HTERT-HM (cell line): ENCODE results near the genes GOT2 and CDH8.

DNA sequence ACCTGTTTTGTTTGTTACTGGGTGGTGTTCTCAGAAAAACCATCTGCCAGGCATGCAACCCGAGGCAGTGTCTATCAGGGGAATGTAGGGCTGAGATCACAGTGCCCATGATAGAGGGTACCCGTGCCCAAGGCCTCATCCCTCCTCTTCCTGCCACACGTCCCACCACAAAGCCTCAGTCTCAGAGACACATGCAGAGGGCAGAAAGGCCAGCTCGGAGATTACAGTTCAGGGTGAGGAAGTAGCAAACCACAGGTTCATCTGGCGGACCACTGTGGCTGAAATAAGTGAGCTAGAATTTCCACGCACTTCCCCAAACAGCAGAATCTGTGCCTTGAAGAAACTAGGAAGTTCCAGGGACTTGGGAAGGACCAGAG, 33.8 kb downstream of the GINS3 start:
- RRBS, result no CpG with 5 or more reads among the region's 6 CpGs

DNA sequence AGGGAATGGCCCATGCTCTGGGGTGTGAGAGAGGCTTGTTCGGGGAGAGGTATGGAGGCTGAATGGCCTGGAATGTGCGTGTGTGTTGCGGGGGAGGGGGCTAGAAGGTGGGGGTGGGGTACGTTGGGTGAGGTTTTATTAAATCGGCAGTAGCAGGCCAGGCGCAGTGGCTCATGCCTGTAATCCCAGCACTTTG, 34.6 kb upstream of the NDRG4 start:
- RRBS, result no CpG with 5 or more reads among the region's 6 CpGs

GRCh38 chr16:58467674-58468208, 32.2 kb upstream of the NDRG4 start:
- RRBS, result no CpG with 5 or more reads among the region's 14 CpGs

DNA sequence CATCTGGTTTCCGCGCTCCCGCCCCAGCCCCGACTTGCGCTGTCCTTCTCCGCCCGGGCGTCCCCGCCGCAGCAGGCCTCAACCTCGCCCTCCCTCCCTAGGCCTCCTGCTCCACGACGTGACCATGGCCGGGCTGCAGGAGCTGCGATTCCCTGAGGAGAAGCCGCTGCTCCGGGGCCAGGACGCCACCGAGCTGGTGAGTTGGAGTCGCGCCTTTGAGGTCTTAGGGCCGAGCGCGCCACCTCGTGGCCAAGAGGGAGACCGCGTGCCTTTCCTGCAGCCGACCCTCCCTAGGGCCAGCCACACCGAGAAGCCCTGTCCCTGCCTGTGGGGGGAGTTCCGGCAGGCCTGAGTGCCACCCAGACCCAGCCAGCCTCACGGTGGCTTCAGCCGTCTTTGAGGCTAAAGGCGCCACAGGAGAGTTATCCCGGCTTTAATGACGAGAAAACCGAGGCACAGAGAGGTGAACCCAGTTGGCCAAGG, 12.2 kb upstream of the NDRG4 start:
- RRBS, result 3% methylated on average over 14 of the region's 36 CpGs

DNA sequence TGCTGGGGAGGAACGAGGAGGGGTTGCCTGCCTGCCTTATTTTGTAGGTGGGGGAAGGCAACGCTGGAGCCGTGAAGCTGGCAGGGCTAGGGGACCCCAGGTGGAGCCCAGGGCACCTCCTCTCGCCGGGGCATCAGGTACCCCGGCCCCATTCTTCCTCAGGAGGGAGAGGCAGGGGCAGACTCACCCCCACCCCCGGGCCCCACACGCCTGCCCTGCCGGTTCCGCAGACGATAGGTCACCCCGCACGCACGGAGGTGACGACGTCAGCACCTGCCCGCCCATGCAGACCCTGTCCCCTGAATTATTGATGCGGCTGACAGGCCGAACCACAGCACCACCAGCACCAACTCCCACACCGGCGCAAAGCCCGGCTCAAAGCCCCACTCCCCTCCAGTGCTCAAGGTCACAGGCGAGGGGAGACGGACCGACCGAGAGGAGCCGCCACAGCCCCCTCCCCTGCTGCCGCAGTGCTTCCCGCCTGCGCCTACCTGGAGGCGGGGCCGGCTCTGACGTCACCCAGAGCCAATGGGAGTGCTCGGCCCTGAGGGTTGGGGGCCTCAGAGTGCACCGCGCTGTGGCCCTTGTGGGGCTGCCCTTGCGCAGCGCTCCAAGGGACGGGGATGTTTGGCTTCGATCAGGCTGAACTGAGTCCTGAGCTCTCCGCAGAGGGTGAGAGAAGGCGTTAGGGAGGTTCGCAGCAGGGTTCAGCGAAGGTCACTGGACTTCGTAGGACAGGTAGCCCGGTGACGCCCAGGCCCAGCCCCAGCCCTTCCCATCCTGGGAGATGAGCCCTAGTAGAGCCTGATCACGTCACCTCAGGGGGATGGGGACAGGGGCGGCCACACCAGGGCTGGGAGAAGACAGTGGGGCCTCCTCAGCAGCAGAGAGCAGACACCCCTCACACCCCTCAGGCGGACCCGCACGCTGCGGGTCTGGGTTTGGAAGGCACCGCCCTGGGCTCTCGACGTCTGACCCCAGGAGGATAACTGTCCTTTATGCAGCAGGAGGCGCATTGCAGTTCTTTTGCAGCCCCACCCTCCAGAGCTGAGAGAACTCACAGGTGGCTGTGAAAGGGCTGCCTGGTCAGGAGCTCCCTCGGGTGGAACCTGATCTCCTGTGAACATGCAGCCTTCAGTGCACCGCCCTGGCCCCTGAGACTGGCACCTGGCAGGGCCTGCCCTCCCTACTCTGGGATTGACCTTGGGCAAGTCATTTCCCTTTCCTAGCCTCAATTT, 1.4 kb downstream of the NDRG4 start:
- RRBS, result 2% methylated on average over 2 of the region's 59 CpGs

DNA sequence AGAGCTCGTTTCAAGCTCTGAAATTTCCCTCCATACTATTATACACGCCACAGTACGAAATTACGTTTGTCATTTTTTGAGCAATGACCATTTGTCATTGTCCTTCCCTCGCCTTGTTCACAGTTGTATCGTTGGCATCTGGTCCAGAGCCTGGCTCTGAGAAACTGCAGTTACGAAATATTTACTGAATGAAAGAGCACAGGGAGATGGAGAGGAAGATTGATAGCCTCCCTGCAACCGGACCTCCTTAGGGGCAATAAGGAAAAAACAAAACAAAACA, 960 bp downstream of the GOT2 start:
- RRBS, result 4% methylated on average over 1 of the region's 8 CpGs

GRCh38 chr16:58733496-58734564, at the start of gene GOT2:
Gene GOT2 (minus strand): TSS chr16:58734316.
- RRBS, result under 1% methylated on average over 46 of the region's 87 CpGs

DNA sequence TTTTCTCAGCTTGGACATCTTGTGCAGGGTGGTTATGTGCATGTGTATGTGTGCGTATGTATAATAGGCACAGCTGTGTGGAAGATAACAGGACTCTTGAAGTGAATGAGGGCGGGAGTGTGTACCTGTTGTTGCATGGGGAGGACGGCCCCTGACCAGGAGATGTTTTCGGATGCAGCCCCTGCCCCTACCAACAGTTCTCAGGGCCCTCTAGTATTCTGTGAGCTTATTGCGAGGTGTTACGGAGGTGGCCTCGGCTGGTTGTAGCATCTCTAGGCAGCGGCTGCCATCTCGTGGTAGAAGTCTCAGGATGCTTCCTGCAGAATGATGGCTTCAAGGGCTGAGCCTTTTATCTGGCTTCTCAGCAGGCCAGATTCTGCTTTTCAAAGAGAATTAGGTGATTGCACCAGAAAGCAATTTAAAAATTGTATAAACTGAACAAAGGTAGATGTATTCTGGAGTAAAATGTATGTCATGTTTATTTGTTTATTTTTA, 22.2 kb upstream of the GOT2 start:
- RRBS, result no CpG with 5 or more reads among the region's 9 CpGs

GRCh38 chr16:59210776-59211439, 476.8 kb upstream of the GOT2 start:
- RRBS, result no CpG with 5 or more reads among the region's 6 CpGs

- RRBS, result no CpG with 5 or more reads among the region's 6 CpGs
Measured at GRCh38 chr16:60811104-60811813, 1225.0 kb downstream of the CDH8 start.

- RRBS, result 5% methylated on average over 11 of the region's 63 CpGs
Measured at GRCh38 chr16:62036225-62037273, at the start of gene CDH8. Gene CDH8 (minus strand): TSS chr16:62036438.

DNA sequence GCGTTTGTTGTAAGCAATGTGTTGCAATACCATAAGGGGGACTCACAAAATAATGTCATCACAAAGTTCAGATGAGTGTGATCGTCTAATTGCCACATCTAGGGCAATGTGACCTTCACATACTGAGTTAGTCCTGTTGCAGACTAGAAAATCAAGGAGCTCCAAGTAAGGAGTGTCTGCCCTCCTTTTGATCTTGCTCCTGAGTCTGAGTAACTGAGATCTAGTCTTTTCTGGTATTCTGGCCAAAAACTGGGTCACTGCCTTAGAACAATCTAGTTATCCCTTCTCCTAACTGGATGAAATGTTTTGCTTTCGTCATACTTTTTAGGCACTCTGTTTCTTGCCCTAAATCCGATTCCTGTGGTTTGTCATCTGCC, 712.1 kb downstream of the CDH11 start:
- RRBS, result no CpG with 5 or more reads among the region's 4 CpGs

DNA sequence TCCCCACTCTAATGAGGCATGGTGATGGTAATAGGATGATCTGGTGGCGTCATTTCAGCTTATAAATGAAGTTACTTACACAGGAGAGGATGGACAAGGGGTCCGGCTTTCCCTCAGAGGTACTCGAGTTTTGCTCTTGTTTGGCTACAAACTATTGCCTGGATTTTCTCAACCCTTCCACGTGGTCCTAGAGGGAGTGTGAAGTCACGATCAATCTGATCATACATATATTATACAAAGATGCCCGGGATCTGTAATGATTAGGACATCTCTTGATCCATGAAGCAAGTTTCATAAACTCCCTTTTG, 2.2 kb upstream of the CDH11 start:
- RRBS, result no CpG with 5 or more reads among the region's 6 CpGs

- RRBS, result no CpG with 5 or more reads among the region's 6 CpGs
Measured at GRCh38 chr16:66133595-66134281, 232.8 kb upstream of the CDH5 start.

DNA sequence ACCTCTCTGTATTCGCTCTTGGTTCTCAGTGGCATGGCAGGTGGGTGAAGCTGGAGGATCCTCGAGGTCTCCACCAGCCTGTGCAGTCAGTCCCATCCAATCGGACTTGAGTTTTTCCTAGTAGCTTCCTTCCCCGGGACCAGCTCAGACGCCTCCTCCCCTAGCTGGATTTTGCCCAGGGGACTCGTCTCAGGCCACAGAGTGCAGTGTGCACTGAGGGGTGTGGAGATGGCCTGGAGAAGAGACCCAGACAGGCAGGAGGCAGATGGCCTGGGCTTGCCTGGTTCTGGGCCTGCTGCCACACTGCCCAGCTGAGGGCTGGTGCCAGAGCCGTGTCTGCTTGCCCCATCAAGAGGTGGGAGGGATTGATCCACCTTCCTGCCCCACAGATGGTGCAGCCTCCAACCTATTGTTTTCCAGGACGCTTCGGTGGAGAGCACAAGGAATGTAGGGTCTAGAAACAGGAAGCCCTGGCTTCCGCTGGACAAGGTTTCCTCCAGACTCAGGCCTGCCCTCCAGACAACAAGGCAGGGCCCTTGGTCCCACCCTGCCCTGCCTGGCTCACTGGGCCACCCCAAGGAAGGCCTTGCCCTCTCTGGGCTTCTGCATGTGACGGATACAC, 6.8 kb upstream of the CDH5 start:
- RRBS, result no CpG with 5 or more reads among the region's 11 CpGs

- RRBS, result no CpG with 5 or more reads among the region's 22 CpGs
Measured at GRCh38 chr16:66363969-66365222, 2.1 kb upstream of the CDH5 start.

GRCh38 chr16:66400240-66400575, 26.9 kb upstream of the BEAN1 start:
- RRBS, result no CpG with 5 or more reads among the region's 2 CpGs

- RRBS, result no CpG with 5 or more reads among the region's 2 CpGs
Measured at GRCh38 chr16:66503007-66503436, 46.9 kb downstream of the TK2 start.

- RRBS, result no CpG with 5 or more reads among the region's 6 CpGs
Measured at GRCh38 chr16:66536777-66537231, 13.1 kb downstream of the TK2 start.